Trachea (tissue), 1 donor: ENCODE results near the genes KLHL3 and BRD8.

DNA sequence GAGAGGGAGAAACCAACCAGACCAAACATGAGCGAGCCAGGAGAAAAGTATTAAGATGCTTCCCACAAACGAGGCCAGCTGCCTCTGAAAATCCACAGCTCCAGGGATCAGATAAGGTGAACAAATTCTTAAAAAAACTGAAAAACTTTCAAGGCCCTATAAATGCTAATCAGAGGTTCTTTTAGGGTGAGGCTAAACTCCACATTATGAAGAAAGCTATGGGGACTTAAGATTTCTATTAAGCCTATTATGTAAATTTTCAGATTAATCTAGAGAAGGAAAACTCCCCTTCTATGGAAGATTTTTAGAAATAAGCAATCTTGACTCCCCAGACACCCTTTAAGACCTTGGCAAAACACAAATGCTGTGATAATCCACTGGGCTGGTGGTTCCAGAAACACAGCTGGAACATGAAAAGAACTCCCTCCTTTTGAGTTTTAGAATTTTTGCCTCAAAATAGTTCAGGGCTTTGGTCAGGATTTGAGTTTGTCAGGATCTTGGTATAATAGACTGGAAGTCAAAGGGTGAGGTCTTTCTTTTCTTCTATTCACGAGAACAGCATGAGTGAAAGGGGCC, 238.1 kb downstream of the SPOCK1 start:
- PRO-cap = no peak

GRCh38 chr5:137425400-137425907, 73.7 kb downstream of the SPOCK1 start:
- PRO-cap = no peak

DNA sequence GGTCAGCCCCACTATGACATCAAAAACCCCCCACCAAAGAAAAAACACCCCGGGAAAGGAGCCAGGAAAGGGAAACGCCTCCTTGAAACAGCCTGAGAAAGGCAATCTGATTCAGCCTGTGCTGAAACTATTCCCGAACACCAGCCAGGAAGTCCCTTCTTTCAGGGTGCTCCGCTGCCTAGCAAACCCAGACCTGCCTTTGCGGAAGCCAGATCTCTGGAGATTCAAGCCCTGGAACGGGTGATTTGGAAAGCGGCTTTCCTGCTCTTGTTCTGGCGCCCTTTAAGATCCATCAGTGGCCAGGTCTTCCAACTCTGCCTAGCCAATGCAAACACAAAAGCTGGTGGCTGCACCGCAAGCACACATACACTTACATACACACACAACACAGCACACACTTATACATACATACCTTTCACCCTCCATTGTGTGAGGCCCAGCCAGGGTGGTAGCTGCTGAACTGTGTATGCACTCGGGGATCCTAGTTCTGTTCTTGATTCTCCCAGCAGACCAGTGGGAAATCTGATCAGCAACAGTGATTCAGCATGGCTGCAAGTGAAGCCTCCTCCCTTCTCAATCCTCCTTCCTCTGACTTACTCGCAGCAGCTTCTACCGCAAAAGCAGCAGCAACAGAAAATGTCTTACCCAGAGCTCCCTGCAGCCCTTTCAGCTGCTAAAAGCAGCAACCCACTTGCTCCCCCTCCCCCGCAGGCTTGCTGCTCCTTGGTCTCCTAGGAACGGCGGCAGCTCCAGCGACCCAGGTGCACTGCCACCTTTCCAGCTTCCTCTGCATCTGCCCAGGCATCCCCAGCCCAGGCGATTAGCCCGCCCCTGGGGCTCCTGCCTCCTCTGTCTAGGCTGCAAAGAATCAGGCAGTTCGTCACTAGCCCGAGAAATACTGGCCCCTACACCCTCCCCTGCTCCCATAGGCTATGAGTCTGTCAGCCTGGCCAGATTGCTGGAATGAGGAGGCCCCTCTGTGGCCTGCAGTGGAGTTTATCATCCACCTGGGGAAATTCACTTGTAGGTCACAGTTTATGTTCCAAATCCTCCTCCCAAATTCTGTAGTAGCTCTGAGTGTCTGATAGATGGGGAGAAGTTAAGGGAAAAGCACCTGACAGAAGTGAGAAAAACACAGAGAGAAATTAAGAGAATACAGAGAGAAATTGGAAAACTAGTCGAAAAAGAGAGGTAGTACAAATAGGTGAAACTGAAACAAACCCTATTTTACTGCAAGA, at the start of gene KLHL3:
TSS of gene KLHL3 (minus strand) at position 869 of the 1,238 bp plus-strand sequence.
- PRO-cap = no peak

DNA sequence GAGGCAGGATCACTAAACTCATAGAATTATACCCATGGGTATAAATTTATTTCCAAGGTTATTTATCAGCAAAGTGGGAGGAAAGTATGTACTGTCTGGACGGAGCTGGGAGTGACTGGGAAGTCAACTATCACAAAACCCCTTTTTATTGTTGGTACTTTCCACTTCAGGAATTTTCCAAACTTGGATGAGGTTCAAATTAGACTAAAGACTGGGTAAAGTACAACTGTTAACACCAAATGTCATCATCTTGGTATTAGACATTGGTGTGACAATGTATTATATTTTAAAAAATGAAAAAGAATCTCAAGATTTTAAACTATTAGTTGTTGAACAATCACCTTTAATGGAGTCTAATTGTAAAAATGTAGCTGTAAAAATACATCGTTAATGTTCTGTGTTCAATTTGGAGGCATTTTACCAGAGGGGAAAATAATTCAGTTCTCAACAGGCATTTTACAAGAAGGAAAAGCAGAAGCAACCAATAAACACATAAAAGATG, 29.6 kb upstream of the MYOT start:
- PRO-cap = no peak

DNA sequence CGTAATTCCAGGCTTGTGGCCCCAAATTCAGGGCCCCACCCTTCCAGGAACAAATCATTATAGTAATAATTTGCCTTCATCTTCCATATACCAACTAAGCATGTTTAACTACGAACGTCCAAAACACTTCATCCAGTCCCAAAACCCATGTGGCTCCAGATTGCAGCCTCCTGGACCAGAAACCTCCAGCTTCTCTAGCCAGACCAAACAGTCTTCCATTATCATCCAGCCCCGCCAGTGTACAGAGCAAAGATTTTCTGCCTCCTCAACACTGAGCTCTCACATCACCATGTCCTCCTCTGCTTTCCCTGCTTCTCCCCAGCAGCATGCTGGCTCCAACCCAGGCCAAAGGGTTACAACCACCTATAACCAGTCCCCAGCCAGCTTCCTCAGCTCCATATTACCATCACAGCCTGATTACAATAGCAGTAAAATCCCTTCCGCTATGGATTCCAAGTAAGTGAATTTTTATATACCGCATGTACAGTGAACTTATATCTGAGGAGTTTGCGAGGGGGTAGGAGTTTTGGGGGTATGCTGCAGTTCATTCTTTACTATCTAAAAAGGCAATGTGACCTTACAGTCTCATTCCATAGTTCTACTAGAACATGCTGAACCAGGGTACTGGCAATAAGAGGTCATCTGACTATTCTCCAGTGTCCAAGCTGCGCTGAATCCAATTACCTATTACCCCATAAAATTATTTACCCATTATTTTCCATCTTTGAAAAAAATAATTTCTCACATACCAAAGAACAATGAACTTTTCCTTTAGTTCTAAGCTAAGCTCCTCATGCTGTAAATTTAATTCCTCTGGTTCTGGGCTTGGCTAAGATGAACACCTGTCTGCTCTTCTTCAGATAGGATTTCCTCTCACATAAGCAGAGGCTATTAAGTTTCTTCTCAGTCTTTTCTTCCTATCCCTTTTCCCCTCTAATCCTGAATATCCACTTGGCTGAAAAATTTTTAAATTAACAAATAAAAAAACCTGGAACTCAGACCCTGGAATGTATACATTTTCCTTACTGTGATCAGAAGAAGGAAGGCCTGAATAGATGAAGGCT, 3.2 kb downstream of the MYOT start:
- PRO-cap = no peak

DNA sequence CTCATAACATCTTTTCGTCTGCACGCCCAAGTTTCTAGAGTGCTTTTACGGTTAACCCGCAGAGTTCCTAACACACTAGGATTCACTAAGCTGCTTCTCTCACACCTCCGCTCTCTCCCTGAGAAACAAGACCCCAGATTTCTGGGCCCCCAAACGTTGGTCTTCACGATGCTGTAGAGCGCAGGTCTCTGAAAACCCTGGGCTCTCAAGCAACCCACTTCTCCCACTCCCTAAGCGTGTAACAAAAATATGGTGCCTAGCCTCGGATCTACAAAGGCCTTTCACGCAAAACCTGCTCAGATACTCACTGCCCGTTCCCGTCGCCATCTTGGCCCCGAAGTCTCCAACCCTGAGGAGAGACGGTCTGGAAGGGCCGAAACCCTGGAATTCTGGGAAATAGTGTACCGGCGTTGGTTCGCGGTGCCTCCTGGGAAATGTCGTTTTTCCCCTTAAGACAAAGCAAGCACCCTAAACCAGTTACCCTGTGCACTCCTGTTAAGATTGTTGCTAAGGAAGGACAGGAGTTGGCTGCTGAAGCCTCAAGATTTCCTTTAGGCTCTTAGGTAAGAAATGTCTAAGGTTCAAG, at the start of gene BRD8:
TSS of gene BRD8 (minus strand) at position 343 of the 586 bp plus-strand sequence.
- PRO-cap = bidirectional peak, plus-strand start outside the sequence, minus-strand start at position 342 of the sequence

DNA sequence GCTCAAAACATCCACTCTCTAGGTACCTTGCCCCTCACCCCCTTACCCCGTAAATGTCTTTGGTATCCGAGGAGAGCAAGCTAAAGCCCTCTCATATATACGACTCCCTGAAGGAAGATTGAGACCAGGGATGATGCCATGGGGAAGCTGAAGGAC, 306 bp upstream of the KDM3B start:
- PRO-cap = no peak

- PRO-cap = no peak
Measured at GRCh38 chr5:138505584-138506499, 37.2 kb downstream of the ETF1 start.

GRCh38 chr5:138506990-138507942, 35.8 kb downstream of the ETF1 start:
- PRO-cap = no peak

DNA sequence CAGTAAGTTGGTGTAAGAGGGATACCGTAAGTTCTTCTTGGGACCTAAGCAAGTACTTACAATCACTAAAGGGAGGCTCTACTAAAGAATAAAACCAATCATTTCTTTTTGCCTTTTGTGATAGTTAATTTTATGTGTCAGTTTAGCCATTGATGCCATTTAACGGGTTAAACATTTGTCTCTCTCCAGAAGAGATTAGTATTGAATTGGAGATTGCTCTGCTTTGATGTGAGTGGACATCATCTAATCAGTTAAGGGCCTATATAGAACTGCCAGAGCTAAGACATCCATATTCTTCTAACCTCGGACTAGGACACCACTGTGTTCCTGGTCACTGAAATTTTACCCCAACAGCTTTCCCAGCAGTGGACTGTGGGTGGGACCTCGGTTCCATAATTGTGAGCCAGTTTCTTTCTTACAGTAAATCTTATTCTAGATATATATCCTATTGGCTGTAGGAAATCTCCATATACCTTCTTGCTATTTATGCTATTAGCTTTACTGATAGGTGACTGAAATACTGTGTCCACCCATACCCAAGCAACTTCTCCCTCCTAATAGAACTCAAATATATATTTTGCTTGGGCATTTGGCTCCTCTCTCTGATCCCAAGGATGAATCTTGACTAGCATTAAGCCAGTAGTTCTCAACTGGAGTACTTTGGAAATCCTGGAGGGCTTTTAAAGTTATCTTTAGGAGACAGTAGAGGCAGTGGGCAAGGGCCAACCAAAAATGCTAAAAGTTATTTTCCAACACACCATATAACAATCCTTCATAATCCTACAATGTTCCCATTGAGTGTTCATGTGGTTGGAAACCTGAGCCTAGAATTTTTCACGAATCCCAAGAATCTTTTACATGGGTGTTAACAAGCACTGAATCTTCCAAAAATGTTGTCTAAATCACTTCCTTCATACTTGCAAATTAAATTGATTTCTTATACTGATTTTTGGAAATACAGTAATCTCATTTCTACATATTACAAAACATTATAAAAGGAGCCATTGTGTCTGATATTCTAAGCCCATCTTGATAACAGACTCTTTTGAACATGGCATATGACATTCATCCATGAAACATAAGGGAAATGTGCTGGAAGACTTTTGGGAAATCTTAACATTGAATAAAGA, 11.0 kb upstream of the ETF1 start:
- PRO-cap = no peak

DNA sequence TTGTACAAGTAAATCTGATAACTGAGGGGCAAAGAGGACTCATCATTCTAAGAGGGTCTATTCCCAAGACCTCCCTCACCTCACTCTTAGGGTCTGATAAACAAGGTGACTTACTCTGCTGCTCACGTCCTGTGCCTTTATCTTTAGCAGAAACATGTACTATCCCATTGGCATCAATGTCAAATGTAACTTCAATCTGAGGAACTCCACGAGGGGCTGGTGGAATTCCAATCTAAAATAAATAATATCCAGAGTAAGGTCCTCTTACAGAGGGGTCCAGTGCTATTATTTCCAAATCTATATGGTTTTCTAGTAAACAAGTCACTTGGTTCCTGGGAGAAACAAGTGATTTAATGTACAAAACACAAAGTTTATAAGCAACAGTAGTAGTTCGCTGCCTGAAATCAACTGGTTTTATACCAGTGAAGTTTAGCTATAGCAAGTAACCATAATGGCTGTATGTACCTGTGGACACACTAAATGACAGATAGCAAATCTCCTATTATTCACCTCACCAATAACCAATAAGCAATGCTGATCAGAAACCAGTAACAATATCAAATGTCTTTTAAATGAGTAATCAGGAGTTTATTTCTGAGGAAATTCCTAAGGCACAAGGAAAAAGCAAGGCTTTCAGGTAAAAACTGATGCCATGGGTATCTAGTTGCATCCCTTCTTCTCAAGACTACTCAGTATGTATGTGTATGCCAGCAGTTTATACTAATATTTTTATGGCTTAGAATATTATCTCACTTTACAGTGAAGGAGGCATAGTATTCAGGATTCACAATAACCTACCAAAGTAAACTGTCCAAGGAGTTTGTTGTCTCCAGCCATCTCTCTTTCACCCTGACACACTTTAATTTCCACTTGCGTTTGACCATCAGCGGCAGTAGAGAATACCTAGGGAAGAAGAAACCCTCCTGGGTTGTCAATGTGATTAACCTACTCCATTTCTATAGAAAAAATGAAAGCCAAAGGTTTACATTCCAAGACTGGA, 15.0 kb upstream of the ETF1 start:
- PRO-cap = no peak

DNA sequence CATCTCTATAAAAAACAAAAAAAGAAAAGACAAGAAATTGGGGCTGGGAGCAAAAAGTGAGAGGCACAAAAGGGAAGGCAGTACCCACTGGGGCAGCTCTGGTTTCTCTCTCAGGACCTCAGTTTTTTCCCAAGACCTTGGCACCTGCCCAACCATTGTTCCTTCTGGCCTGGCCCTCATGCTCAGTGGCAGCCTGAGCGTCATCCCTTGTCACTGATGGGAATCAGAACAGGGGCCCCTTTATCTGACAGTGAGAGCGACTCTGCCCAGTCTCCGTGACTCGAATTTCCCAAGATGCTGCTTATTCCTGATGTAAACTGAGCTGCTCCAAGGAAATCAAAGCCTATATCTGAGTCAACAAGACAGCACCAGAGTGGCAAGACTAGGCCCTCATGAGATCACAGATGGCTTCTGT, 80.6 kb upstream of the HSPA9 start:
- PRO-cap = no peak

DNA sequence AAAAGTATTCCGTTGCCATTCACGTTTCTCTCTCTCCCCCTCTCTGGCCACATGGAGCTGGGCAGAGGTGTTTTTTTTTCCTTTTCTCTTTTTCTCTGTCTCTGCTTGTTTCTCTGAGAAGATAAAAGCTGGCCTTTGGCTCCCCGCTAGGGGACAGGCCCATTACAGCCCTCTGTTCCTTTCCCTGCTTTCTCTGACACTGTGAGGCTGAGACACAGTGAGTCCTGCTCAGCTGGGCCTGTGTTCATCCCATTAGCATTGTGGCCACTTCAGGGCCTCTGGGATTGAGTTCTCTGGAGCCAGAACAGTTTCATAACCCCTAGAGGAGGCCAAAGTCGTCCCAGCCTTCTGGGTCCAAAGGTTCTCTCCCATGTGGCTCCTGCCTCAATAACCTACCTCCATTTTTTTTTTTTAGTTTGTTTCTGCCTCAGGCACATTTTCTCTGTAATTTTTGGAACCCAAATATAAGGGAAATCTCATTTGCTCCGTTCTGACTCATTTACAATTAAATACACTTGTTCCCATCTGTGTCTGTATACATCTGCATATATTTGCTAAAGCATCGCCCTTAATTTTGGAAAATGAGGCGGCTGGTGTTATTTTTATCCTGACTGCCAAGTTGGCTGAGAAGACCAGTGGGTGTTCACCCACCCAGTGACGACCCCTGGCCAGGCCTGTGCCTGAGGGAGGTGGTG, 27.4 kb upstream of the CTNNA1 start:
- PRO-cap = no peak

DNA sequence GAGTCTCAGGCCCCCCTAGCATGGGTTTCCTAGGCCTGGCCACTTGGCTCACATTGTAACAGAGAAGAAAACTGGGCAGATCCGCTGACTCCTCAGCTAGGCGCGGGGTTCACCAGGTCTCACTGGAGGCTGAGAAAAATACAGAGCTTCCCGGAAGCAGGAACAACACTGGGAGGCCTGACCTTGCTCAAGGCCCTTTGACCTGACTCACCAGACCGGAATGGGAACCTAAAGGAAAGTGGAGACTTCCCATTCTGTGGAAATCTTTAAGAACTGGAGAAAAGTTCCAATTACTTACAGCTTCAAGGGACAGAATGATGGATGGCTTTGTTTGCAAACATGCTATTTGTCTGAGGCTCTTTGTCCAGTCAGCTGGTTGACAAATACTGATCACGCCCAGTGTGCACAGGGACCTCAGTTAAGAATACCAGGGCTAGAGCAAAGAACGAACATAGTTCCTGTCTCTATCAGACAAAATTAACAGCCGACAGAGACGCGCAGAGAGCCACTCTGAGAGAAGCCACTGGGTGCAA, 88.8 kb upstream of the LRRTM2 start:
- PRO-cap = no peak

- PRO-cap = no peak
Measured at GRCh38 chr5:138975193-138975531, 100.0 kb upstream of the LRRTM2 start.

- PRO-cap = no peak
Measured at GRCh38 chr5:139272469-139273050, 21.0 kb upstream of the MATR3 start.

DNA sequence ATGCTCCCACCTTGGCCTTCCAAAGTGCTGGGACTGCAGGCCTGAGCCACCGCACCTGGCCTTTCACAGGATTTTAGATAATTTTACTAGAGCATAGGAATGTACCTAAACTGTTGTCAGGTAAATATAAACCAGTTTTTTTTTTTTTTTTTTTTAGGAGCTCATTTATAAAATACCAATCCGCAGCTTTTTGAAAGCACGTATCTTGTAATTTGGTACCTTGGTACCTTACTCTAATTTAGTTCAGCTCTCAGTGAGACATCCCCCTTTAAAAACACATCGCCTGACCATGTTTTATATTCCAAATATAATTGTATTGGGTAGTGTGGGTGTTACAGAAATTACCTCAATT, 19.3 kb downstream of the MATR3 start:
- PRO-cap = no peak

- PRO-cap = no peak
Measured at GRCh38 chr5:139363802-139364328, 19.2 kb downstream of the SLC23A1 start.

DNA sequence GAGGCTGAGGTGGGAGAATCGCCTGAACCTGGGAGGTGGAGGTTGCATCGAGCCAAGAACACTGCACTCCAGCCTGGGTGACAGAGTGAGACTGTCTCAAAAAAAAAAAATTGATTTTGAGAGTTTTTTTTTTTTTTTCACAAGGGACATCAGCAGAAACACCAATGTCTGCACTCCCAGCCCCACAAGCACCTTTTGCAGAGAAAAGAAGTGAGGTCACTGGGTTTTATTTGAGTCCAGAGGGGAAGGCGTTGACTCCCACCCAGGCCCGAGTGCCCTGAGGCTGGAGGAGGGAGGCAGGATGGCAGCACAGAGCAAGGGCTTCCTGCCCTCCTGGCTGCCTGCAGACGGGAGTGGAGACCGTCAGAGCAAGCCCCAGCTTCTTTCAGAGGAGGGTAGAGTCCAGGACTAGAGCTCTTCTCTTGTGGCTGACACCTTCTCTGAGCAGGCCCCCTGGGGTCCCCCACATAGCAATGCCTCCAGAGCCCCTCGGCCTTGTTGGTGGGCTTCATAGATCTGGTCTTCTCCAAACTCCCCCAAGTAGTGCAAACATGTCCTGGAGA, 2.3 kb downstream of the MZB1 start:
- PRO-cap = no peak

DNA sequence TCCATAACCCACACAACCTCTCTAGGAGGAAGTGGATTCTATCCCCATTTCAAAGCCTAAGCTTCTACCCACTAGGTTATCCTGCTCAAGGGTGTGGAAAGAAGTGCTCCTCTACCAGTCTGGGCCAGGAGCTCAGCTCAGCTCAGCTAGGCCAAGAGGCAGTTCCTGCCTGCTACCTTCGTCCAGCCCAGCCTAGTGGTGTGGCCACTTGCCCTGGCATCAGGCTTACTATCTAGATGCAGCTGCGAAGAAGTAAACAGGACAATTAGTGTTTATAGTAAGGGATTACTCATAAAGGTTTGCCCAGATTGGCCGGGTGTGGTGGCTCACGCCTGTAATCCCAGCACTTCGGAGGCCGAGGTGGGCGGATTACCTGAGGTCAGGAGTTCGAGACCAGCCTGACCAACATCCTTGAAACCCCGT, 12.7 kb upstream of the SPATA24 start:
- PRO-cap = no peak